Keratinocyte (primary cell): ENCODE data around the gene CEMIP.

DNA sequence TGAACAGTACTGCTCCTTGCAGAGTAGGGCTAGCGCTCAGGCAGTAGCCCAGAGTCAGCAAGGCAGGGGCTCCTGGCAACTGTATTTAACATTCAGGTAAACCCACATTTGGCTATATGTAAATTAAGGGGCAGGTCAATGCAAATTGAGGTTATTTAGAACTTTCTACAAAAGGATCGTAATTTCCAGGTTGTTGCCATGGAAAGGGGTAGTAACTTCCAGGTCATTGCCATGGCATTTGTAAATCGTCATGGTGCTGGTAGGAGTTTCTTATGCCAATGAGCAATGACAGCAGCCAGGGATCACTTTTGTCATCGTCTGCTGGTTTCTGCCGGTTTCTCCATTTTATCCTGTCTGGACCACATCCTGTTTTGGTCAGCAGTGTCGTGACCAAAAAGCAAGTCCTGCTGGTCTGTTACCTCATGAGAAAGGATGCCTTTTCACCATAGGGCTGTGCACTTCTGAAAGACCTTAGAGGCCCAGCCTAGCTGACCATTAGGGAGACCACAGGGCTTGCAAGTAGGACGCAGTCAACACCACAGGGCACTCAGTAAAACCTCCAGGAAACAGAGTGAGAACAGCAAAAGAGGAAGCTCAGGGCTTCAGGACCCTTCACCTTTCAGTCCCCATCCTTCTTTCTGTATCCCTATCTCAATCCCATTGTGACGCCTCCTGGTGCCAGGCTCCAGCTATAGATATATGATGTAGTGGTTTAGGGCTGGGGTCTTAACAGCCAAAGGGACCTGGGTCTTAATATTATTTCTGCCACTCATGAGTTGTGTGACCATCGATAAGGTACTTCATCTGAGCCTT, 24.1 kb downstream of the MTHFS start:
CAGE:
- cytosol, long polyA minus RNA, result no peak
- cytosol, long polyA plus RNA, result no peak
- long polyA plus RNA, result no peak
- nucleus, long polyA minus RNA, result no peak
- nucleus, long polyA plus RNA, result no peak

DNA sequence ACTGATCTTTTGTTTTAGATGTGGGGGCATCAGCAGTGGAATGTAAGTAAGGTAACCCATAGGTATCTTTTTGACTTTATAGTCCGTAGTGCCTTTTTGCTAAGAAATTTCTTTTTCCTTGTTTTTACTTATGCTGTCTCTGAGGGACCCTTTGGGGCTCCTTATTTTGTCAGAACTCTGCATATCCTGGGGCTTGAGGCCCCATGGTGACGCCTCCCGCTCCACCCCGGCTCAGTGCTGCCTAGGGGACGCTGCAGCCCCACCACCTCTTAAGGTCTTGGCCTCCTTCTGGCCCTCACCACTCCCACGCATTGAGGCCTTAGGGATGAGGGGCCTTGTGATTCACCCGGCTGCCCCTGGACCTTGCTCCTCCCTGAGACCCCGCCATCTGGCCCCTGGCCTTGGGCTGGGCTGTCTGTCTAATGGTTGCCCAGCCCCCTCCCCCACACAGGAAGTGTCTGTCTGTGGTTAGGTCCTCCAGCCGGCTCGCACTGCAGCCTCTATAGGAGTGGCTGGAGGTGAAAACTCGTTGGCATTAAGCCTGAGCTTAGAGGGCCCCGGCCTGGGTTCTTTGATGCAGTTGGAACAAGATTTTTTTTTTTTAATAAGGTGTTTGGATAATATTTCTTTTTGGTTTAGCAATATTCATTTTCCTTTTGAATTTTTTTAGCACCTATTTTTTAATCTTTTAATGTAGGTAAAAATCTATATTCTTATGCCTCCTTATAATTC, 21.4 kb upstream of the MTHFS start:
CAGE:
- cytosol, long polyA minus RNA, result no peak
- cytosol, long polyA plus RNA, result no peak
- long polyA plus RNA, result no peak
- nucleus, long polyA minus RNA, result no peak
- nucleus, long polyA plus RNA, result no peak

DNA sequence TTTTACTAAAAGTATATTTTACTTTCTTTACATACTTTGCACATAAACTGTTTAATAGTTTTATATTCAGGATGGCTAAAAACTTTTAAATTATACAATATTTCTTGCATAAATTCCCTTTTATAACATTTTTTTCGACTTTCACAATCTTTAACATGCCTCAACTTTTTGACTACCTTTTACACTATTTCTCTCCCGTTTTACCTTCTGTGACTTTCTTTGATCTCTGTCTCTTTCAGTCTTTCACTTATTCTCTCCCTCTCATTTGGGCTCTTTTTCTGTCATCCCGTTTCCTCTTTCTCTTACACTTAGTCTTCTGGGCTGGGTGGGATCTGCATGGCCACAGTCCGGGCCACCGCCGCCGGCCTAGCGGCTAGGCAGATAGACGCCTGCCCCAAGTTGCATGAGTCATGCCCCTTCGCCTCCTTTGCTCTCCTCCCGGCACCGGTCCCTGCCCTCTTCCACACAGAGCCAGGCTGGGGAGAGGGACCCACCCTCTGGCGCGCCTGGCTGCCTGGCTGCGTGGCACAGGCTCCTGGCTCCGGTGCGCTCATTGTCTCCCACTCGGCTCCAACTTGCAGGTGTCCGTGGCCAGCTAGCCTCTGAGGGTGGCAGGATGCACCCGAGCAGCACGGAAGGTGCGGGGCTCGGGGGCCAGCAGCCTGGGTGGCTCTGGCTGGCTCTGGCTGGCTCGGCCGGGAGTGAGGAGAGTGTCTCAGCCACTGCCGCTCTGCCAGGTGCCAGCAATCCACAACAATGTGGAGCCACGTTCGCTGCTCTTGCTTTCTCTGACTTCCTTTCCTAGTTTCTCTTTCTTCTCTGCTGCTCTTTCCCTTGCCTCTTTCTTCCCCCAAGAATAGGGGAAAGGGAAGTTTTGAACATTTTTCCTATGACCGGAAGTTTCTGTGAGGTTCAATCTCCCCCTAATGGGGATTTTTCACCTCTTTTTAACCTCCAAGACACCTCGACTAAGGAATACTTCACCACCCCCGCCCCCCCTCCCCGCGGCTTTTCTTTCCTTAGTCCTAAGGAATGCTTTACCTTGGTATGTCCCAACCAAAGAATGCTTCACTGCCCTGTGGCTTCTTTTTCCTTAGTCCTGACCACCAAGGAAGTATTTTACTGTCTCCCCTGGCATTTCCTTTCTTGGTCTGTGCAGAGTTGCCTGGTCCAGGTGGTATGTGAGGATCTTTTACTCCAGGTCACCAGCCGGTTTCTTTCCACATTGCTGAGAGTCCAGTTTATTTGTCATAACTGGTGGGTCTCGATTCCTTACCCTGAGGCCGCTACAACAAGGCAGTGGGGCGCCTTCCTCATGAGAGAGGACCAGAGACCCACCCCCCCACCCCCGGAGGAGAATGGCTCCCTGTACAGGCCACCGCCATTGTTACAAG, 22.5 kb upstream of the MTHFS start:
CAGE:
- cytosol, long polyA minus RNA, result no peak
- cytosol, long polyA plus RNA, result no peak
- long polyA plus RNA, result no peak
- nucleus, long polyA minus RNA, result no peak
- nucleus, long polyA plus RNA, result no peak

GRCh38 chr15:79922474-79922628, 25.5 kb upstream of the MTHFS start:
CAGE:
- cytosol, long polyA minus RNA, result no peak
- cytosol, long polyA plus RNA, result no peak
- long polyA plus RNA, result no peak
- nucleus, long polyA minus RNA, result no peak
- nucleus, long polyA plus RNA, result no peak

GRCh38 chr15:79926748-79927124, 29.9 kb upstream of the MTHFS start:
CAGE:
- cytosol, long polyA minus RNA, result no peak
- cytosol, long polyA plus RNA, result no peak
- long polyA plus RNA, result no peak
- nucleus, long polyA minus RNA, result no peak
- nucleus, long polyA plus RNA, result no peak

DNA sequence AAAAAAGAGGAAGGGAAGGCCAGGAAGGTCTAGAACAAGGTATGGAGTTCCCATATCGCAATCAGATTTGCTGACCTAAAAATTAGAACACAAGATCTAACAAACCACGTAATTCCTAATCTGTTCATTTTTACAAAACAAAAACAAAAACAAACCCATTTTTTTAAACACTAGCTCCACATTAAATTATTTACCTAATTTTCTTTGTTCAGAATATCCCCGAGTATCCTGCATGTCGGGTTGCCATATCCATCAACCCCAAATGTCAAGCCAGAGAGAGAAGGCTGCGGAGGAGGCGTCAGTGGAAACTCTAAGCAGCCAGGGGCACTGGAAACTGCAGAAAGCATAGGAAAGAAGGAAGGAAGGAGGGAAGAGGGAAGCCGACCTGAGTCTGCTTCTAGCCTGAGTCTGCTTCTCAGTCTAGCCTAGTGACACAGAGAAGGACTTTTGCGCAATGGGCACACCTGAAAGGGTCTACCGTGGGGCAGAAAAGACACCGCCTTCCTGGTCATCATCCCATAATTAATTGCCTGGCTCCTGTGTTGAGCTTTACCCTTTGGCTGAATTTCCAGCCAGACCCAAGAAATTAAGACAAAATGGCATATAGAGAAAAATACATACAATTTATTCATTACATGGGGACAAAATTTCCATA, 10.6 kb downstream of the BCL2A1 start:
CAGE:
- cytosol, long polyA minus RNA, result no peak
- cytosol, long polyA plus RNA, result no peak
- long polyA plus RNA, result no peak
- nucleus, long polyA minus RNA, result no peak
- nucleus, long polyA plus RNA, result no peak

GRCh38 chr15:80059057-80059595, 350 bp upstream of the ZFAND6 start:
CAGE:
- cytosol, long polyA minus RNA, result no peak
- cytosol, long polyA plus RNA, result no peak
- long polyA plus RNA, result no peak
- nucleus, long polyA minus RNA, result no peak
- nucleus, long polyA plus RNA, result no peak

GRCh38 chr15:80111227-80111536, 41.6 kb upstream of the FAH start:
CAGE:
- cytosol, long polyA minus RNA, result no peak
- cytosol, long polyA plus RNA, result no peak
- long polyA plus RNA, result no peak
- nucleus, long polyA minus RNA, result no peak
- nucleus, long polyA plus RNA, result no peak

CAGE:
- cytosol, long polyA minus RNA, result no peak
- cytosol, long polyA plus RNA, result no peak
- long polyA plus RNA, result no peak
- nucleus, long polyA minus RNA, result no peak
- nucleus, long polyA plus RNA, result no peak
These were observed 26.6 kb upstream of the FAH start for GRCh38 chr15:80126108-80126627.

GRCh38 chr15:80161911-80162388, 9.2 kb downstream of the FAH start:
CAGE:
- cytosol, long polyA minus RNA, result no peak
- cytosol, long polyA plus RNA, result no peak
- long polyA plus RNA, result no peak
- nucleus, long polyA minus RNA, result no peak
- nucleus, long polyA plus RNA, result no peak

DNA sequence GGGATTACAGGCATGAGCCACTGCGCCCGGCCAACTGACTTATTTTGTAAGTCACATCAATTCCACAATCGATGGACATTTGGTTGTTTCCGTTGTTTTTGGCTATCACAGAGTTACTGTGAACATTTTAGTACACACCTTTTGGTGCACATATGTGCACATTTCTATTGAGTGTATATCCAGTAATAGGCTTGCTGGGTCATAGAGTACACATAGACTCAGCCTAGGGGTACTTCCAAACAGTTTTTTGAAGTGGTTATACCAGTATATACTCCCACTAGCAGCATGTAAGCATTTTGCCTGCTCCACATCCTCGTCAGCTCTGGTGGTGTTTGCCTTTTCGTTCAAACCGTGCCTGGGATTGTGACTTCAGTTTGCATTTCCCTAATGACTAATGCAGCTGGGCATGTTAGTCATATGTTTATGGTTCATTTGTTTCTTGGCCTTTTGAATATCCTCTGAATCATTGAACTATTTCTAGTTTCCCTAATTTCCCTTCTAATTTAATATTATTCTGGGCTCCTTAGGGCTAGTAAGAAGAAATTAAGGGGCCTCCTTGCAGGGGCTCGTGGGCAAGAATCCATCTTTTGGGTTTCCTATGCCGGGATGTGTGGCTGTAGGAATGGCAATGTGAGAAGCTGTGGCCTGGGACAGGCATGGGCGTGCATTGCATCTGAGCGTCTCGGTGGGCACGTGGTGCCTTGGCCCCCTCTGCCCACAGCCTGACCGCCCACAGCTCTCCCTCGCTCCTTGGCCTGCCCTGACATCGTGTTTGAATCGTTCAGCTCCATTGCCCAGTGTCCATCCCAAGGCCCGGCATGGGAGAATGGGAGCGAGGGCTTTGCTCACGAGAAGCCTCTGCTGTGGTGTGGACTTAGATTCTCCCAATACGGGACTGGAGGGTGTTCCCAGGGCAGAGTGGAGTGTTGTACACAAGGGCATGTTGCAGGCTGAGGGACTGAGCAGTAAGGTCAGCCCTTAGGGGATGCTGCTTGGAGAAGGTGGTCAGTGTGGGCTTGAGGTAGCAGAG, 26.4 kb downstream of the FAH start:
CAGE:
- cytosol, long polyA minus RNA, result no peak
- cytosol, long polyA plus RNA, result no peak
- long polyA plus RNA, result no peak
- nucleus, long polyA minus RNA, result no peak
- nucleus, long polyA plus RNA, result no peak

CAGE:
- cytosol, long polyA minus RNA, result no peak
- cytosol, long polyA plus RNA, result no peak
- long polyA plus RNA, result no peak
- nucleus, long polyA minus RNA, result no peak
- nucleus, long polyA plus RNA, result no peak
These were observed 7.8 kb upstream of the CTXND1 start for GRCh38 chr15:80259567-80260381.

CAGE:
- cytosol, long polyA minus RNA, result no peak
- cytosol, long polyA plus RNA, result no peak
- long polyA plus RNA, result no peak
- nucleus, long polyA minus RNA, result no peak
- nucleus, long polyA plus RNA, result no peak
These were observed 76.6 kb downstream of the ARNT2 start for GRCh38 chr15:80480744-80481278.

DNA sequence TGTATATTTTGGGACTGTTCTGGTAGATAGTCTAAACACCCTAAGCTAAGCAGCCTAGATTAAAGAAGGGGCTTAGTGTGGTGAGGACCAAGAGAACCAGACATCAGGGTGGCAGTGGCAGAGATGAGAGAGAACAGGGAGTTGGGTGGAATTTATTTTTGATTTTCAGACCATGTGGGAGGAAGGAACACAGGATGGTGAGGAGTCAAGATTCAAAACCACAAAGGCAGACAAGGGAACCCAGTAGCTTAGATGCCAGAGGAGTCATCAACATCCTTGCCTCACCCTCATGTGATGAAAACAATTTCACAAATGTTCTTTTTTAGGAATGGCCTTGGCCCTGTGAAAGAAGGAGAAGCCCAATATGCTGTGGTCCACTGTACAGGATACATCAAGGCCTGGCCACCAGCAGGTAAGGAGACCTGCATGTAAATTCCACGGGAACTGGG, 109.8 kb downstream of the ARNT2 start:
CAGE:
- cytosol, long polyA minus RNA, result no peak
- cytosol, long polyA plus RNA, result no peak
- long polyA plus RNA, result no peak
- nucleus, long polyA minus RNA, result no peak
- nucleus, long polyA plus RNA, result no peak

DNA sequence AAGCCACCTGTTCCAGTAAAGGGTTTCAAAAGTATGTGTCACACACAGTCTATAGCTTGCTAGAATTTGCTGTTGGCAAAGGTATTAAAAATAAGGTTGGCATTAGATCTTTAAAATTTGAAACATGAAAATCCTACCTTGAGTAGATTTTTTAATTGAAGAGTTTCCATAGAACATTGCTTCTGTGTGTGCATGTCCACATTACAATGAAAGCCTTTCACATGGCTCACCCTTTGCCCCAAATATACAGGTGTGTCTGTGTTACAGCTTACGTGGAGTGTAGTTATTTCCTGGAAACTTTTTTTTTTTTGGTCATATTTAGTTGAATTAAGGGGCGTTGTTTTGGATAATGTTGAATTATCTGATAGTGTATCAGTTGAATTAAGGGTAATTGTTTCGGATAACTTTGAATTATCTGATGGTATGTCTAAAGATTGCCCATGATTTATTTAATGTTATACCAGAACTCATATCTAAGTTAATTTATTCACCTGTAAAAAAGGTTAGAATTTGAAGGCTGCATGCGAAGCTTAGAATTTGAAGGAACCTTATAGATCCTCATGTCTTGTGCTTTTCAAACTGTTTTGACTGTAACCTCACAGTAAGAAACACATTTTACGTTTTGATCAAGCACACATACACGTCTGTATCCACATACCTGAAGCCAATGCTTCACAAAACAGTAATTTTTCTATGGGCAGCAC, 2.4 kb downstream of the ABHD17C start:
CAGE:
- cytosol, long polyA minus RNA, result no peak
- cytosol, long polyA plus RNA, result no peak
- long polyA plus RNA, result no peak
- nucleus, long polyA minus RNA, result no peak
- nucleus, long polyA plus RNA, result no peak

DNA sequence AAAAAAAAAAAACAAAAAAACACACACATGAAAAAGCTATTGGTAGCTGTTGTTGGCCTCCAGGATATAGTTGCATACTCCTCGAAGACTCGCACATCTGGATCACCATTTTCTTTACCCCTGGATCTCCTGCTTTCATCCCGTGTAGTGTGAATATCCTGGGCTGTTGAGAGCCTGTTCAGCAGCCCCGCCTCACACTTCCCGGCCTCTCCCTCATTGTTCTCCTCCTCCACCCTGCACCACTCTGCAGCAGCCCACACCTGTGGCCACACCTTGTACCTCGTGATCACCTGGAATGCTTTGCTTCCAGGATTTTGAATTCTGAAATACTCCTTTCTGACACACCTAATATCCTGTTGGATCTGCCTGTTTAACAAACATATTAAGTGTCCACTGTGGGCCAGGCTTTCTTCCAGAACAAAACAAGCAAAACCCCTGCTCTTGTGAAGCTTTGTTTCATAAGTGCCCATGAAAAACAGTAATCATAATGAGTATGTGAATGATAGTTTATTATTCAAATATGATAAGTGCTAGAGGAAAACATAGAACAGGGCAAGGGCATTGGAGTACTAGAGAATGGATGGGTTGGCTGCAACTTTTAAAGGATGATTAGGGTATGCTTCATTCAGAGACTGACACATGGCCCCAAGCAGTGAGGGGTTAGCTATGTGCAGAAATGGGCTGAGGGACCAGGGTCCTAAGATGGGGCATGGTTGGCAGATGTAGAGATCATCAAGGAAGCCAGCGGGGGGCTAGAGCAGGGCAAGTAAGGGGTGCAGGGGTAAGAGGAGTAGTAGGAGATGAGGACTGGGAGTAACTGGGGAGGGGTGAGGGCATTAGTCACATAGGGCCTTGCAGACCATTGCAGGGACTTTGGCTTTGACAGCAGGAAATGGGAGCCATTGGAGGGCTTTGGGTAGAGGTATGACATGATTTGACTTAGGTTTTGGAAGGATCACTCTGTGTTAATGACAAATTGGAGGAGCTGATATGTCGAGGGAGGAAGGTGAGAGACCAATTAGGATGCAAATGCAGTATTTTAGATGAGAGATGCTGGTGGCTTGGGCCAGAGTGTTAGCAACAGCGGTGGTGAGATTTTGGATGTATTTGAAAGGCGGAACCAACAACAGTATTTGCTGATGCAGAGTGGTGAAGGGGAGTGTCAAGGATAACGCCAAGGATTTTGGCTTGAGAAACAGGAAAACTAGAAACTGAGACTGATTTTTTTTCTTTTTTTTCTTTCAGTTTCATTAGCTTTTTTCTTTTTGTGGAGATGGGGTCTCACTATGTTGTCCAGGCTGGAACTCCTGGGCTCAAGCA, 14.8 kb downstream of the ABHD17C start:
CAGE:
- cytosol, long polyA minus RNA, result no peak
- cytosol, long polyA plus RNA, result no peak
- long polyA plus RNA, result no peak
- nucleus, long polyA minus RNA, result start-site peak on the plus strand centred at position 872 of the sequence, 118 bp wide, 7 reads
- nucleus, long polyA plus RNA, result no peak

CAGE:
- cytosol, long polyA minus RNA, result no peak
- cytosol, long polyA plus RNA, result no peak
- long polyA plus RNA, result no peak
- nucleus, long polyA minus RNA, result no peak
- nucleus, long polyA plus RNA, result no peak
These were observed at the start of gene CEMIP for GRCh38 chr15:80778778-80779610. Gene CEMIP, plus strand, starts transcription at chr15:80779370.

DNA sequence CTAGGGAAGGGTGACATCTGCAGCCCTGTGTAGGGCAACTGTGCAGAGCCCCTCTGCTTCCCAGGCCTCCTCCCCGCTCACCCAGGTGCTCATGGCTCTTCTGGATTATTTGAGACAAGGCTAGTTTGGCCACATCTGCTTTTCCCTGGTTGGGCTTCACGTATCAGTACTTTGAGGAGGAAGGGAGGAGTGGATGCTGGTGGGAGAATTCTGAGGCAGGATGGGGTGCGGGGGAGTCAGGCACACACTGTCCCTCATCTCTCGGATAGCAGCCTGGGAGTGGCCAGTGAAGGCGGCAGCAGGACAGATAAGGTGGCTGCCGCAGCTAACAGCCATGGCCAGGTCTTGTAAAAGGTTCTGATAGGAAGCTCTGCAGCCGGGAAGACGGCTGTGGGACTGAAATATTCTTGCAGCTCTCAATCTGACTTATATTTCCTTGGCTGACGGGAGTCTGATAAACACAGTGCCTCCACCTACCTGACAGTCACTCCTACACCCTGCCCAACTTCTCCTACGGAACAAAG, 87.3 kb downstream of the MESD start:
CAGE:
- cytosol, long polyA minus RNA, result no peak
- cytosol, long polyA plus RNA, result no peak
- long polyA plus RNA, result no peak
- nucleus, long polyA minus RNA, result no peak
- nucleus, long polyA plus RNA, result no peak

GRCh38 chr15:80931733-80932353, 57.8 kb downstream of the MESD start:
CAGE:
- cytosol, long polyA minus RNA, result no peak
- cytosol, long polyA plus RNA, result no peak
- long polyA plus RNA, result no peak
- nucleus, long polyA minus RNA, result no peak
- nucleus, long polyA plus RNA, result no peak

GRCh38 chr15:81181821-81183062, 14.4 kb upstream of the IL16 start:
CAGE:
- cytosol, long polyA minus RNA, result no peak
- cytosol, long polyA plus RNA, result no peak
- long polyA plus RNA, result no peak
- nucleus, long polyA minus RNA, result no peak
- nucleus, long polyA plus RNA, result no peak